Peripheral blood mononuclear cell (primary cell): ENCODE measurements around a stretch of chr14.

DNA sequence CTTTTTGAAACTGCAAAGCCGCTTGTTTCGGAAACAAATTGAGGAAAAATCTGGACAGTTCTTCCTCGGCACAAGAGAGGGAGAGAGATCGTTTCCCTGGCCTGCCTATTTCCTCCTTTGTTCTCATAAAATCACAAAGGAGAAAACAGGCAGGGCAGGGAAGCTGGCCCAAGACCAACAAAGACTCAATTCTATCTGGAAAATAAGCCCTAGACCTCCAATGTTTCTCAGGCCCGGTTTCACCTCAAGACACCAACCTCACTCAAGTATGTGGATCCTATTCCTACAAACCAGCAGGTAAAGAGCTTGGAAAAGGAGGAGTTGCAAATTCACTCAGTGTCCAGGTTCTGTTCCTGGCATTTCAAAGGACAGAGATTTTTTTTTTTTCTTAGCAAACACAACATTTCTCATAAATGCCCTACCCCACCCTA is 19.5 kb downstream of the DICER1 start:
- PRO-cap, 8 experiments = no peak in any of the 8 experiments

DNA sequence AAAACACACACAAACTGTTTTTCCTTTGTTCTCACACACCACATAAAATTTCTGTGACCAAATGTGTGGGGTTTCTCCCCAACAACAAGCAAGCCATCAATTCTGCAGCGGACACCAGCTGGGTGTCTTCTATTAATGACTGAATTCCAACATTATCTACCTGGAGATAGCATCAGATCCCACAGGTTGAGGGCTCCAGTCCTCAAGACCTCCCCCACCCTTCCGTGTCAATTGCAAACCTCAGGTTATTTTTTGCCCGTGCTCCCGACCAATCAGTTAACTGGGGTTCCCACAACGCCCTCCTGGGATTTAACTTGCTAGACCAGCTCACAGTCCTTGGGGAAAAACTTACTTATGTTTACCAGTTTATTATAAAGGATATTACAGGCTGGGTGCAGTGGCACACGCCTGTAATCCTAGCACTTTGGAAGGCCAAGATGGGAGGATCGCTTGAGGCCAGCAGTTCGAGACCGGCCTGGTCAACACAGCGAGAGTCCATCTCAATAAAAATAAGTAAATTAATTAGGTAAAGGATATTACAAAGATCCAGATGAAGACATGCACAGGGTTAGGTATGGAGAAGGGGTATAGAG is 9.7 kb downstream of the DICER1 start:
- PRO-cap, 8 experiments = no peak in any of the 8 experiments

DNA sequence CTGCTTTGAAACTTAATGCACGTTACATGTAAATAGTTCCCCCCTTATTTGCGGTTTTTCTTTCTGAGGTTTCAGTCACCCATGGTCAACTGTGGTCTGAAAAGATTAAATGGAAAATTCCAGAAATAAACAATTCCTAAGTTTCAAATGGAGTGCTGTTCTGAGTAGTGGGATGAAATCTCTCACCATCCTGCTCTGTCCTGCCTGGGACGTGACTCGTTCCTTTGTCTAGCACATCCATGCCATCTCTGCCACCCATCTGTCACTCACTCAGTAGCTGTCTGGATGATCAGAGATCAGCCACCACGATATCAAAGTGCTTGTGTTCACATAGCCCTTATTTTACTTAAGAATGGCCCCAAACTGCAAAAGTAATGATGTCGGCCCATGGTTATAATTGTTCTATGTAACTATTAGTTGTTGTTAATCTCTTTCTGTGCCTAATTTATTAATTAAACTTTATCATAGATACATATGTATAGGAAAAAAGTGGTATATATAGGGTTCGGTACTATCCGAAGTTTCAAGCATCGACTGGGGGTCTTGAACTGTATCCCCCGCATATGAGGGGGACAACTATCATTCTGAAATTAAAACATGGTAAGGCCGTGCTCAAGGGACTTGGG is 51.4 kb upstream of the DICER1 start:
- PRO-cap, 8 experiments = no peak in any of the 8 experiments

- PRO-cap, 8 experiments = no peak in any of the 8 experiments
Observed at GRCh38 chr14:95258358-95259110, 61.2 kb downstream of the CLMN start.

DNA sequence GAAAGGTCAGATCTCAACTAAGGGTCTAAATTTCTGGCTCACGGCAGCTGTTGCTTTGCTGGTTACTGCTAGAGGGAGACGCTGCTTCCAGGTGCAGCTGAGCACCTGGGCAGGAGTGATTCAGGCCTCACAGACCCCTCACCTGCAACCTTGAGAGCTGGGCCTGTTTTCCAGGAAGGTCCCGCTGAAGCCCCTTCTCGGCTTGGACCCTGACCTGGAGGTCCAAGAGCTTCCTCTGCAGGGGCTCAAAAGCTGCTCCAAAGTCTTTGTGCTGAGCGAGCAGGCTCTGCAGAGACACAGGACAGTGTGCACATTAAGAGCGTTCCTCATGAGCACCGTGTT is 72.1 kb downstream of the SYNE3 start:
- PRO-cap, 8 experiments = no peak in any of the 8 experiments

GRCh38 chr14:95507243-95507667 is 9.2 kb downstream of the SYNE3 start:
- PRO-cap, 8 experiments = peak in 2 of 8 experiments; most common minus-strand start chr14:95507304 (in 2)

DNA sequence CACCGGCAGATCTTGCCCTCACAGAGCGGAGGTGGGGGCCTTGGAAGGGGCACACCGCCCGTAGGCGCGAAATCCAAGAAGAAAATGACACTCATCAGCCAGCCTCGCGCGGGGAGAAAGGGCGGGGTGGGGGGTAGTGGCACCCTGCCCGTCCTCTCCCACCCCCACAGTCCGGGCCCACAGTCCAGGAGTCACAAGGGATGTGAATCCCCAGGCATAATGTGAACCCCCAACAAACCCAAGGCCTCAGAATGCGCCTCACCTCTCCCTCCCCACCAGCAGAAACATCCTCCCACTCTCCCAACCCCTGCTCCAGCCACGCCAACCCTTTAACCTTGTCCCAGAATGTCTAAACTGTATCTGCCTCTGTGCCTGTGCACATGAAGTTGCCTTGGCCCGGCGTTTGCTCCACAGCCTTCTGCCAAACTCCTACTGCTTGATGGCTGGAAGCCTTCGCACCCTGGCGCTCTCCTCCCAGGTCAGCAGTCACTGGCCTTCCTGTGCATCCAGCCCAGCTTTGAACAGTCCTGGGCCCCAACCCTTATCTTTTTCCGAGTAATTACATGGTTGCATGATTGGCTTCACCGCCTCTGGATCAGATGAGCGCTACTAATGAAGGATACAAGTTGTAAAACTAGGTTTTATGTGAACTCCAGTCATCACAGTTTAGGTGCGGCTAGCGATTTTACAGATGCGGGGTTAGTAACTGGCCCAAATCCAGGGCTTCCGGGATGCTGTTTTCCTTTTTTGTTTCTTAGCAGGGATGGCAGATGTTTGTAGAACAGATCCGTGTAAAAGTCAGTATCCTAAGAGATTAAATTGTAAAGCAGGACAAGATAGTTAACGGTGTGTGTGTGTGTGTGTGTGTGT is 858 bp upstream of the SYNE3 start:
- PRO-cap, 8 experiments = no peak in any of the 8 experiments

DNA sequence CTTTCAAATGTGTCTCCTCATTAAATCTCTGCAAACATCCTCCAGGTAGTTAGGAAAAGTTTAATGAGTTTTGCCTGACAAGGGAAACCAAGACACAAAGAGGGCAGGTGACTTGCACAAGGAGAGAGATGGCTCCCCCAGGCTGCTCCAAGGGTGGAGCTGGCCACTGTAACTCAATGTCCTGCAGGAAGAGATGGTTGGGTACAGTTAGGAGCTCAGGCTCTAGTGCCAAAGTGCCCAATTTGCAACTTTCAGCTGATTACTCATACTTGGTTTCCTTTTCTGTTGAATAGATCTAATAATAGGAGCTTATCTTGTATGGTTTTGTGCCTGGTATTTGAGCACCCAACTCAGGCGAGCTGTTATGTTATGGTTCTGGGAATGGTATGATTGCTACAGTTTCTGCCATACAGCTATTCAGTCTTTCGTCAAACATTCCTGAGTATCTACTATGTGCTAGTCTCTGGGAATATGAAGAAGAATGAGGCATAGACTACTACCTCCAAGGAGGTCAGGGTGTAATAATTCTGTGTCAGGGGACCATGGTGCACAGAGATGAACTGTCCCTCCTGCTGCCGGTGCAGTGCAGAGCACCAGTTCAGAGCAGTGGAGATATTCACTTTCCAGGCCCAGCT is 1.9 kb upstream of the SYNE3 start:
- PRO-cap, 8 experiments = no peak in any of the 8 experiments

GRCh38 chr14:95523224-95524578 is 7.3 kb upstream of the SYNE3 start:
- PRO-cap, 8 experiments = no peak in any of the 8 experiments

DNA sequence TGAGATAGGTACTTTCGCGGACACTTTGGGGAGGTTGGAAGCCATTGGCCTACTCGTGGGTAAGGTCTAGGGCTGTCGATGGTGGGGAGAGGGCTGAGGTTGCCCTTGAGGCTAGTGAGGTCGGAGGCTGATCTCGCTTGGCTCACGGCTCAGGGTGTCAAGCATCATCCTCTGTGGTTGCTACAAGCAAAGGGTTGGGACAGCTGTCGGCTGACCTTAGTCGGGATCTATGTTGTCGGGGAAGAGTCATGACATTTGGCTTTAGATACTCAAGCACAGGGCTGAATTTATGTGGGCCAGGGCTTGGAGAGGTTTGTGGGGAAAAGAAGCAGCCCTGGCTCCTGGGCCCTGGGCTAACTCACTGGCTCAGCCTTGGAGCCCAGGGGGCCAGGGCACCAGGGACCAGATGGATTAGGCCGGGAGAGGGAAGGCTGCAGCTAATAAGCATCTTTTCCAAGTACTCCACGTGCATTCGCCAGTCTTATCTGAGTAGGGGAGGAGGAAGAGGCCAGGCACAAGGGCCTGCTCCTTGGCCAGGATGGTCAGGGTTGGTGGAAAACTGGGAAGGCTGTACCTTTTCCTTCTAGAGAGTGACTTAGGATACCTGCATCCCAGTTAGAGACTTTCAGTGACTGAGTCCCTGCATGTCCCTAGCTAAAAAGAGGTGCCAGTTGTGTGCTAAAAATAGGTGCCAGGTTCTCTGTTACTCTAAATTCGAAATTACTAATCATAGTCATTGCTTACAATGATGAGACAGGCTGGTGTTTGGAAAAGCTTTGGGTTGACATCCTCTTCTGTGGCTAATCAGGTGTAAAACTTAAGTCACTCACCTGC is 1.1 kb downstream of the GLRX5 start:
- PRO-cap, 8 experiments = no peak in any of the 8 experiments

DNA sequence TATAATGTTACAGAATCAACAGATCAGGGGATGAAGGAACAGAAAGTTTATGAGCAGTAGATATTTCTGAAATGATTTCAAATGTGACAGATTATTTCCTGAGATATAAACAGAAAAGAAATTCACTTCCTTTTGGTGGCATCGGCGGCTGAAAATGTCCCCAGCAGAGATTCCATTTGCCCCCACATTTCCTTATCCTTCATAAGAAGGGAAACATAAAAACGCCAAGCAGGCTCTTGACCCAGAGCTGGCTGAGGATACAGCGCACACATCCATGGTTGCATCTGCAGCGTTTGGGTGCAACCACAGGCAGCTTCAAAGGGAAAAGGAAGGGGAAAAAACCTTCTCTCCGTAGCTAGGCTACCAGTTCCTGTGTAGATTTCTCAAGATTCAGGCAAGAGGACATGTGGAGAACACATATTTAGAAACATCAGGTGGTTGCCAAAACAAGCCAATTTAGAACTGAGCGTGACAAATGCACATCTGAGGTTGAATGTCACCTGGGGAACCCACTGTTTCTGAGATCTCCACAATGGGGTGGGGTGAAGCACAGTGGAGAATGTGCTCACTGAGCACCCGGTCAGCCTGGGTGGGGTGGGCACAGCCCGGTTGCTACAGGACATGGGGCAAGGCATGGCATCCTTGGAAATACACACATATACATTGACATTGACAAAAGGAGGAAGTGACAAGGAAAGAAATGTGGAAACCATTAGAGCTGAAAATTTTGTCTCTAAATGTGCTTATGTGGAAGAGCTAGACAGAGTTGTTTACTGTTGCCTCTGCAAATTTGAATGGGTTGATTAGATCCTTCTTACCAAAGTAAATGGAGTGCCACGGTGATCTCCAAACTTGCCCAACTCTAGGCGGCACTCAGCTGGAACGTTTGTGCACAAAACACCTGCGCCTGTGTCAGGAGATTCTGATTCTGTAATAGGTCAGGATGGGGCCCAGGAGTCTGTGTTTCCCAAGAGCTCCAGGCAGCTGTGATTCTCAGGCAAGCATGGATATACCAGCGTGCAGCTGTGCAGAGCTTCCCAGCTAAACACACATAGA is 78.2 kb upstream of the BDKRB2 start:
- PRO-cap, 8 experiments = peak in 4 of 8 experiments; most common plus-strand start position 530 of the sequence (in 2); most common minus-strand start position 295 of the sequence (in 4)

DNA sequence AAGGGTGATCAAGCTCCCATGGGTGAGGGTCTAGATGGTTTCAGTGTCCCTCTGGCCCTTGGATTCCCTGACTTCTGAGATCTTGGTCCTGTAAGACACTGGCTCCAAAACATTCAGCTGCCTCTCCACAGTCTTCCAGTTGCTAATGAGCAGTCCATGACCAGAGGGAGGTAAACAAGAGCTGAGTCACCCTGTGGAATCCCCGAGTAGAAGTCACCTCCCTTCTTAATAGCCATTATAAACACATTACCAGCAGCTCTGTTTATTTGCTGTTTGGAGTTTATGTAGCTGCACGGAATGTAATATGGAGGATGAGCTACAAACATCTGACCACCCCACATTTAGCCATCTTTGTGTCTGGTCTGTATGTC is 37.3 kb upstream of the BDKRB2 start:
- PRO-cap, 8 experiments = no peak in any of the 8 experiments

- PRO-cap, 8 experiments = no peak in any of the 8 experiments
Observed at GRCh38 chr14:96222761-96223198, 18.1 kb downstream of the BDKRB2 start.

GRCh38 chr14:96309087-96309710 is 53.2 kb downstream of the BDKRB1 start:
- PRO-cap, 8 experiments = no peak in any of the 8 experiments

DNA sequence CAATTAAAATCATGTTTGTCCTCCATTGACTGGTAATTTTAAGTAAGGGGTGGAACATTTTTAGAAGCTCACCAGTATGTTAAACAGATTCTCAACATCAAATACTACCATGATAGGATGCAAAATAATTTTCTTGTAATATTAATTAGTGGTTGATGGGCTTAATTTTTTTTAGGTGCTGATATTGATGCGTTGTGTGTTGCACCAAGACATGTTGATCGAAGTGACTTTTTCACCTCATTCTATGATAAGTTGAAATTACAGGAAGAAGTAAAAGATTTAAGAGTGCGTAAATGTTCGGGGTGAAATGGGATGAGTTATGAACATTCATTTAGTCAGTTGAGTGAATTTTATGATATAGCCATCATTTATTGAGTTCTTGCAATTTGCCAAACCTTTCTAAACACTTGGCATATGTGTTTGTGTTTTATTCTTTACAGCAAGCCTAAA is 25.1 kb downstream of the PAPOLA start:
- PRO-cap, 8 experiments = no peak in any of the 8 experiments

DNA sequence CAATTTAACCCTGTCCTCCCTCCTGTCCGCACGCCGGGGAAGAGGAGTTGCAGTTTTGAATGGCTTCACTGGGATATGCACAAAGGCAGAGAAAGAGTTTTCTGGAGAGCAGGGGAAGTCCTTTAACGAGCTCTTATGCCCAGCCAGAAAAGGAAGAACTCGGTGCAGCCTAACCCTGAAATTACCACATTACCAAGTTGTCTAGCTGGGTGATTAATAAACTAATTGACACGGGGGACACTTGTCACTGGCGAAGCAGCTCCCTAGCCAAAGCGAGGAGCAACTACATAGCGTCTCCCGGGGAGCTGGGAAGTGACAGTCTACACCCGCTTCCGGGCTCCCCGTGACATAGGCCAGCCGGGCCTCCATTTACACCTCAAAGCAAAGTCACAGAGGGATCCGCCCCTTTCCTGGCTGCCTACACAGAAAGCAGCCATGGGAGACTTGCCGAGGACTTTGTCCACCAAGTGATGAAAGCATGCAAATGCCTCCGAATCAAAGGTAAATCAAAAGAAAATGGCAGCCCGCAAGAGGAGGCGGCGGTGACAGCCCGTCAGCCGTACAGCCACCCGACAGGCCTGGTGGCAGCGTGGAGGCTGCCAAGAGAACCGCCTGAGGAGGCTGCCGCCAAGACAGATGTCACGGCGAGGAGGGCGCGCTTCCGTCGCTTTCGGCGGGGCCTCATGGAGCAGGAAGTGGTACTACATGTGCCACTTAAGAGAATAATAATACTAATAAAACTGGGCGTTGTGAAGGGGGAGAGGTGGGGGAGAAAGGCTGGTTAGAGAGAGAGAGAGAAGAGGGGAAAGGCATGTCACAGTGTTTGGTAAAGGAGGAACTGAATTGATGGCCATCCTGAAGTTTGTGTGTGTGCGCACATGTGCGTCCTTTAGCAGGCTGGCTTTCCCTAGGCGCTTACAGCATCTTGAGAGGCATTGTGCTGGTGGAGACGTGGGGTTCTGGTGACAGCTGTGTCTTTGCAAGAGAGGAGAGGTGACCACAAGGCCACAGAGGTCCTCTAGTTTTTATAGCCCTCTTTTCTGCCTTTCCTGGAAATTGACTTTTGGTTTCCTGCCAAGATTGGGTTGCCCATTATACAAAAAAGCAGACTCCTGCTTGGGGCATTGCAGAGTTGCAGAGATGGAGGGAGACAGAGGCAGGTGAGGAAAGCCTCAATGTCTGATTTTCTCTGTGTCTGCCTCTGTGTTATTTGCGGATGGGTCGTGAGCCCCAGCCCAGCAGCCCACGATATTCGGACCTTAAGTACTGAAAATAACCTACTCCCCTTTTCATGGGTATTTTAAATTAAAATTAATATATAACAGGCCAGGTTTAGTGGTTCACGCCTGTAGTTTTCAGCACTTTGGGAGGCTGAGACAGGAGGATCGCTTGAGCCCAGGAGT is 661.7 kb downstream of the VRK1 start:
- PRO-cap, 8 experiments = peak in 4 of 8 experiments; most common plus-strand start position 425 of the sequence (in 2); most common minus-strand start position 285 of the sequence (in 2)

GRCh38 chr14:97703099-97703533 is 905.9 kb downstream of the VRK1 start:
- PRO-cap, 8 experiments = no peak in any of the 8 experiments

- PRO-cap, 8 experiments = peak in 2 of 8 experiments; most common plus-strand start chr14:97709874 (in 1); most common minus-strand start chr14:97709713 (in 1)
Observed at GRCh38 chr14:97709475-97710176, 912.4 kb downstream of the VRK1 start.

DNA sequence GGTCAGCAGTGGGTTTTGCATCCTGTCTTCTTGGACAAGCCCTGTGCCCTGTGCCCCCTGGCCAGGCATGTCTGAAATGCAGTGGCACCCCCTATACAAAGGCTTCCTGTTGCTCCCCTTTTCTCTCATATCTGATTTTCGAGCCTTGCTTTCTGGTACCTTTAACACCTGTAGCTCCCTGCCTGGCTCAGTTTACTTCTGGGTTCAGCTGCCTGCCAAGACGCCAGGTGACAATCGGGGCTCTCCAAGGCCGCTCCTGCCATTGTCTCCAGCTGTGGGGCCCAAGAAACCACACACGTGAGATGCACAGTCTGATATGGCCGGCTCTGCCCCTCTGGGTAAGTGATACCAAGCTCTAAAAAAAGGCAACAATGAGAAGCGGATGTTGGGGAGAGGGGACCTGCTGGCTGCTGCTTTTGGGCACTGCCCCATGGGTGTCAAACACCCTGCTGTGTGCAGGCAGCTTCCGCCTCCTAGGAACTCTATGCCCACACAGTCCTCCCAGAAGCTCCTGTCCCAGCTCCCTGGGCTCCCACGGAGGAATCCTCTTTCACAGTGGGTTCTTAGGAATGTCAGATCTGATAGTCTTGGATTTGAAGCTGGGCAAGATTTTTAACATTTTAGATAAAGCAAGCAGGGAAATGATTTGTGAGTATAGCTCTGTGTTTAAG is 1136.0 kb downstream of the BCL11B start:
- PRO-cap, 8 experiments = peak in 2 of 8 experiments; most common plus-strand start position 374 of the sequence (in 1); most common minus-strand start position 344 of the sequence (in 1)

GRCh38 chr14:98147117-98147511 is 1124.9 kb downstream of the BCL11B start:
- PRO-cap, 8 experiments = no peak in any of the 8 experiments